REH cell (cell line): ENCODE data around the genes PIK3AP1, MORN4 and SFRP5.

- PRO-cap, result bidirectional peak, plus-strand start at chr10:96721107, minus-strand start at chr10:96720514
Observed at GRCh38 chr10:96720345-96721308, at the start of gene PIK3AP1. Gene PIK3AP1 (minus strand): TSS chr10:96720514.

DNA sequence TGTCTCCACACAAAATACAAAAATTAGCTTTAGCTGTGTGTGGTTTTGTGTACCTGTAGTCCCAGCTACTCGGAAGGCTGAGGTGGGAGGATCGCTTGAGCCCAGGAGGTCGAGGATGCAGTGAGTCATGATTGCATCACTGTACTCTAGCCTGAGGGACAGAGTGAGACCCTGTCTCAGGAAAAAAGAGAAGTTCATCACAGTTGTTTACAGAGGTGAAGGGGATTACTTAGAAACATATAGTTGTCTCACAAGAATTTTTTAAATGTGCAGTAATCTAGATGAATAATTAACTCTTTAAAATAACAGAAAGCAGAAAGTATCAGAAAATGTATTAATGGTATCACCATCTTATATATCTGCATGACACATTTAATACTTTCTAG, 8.9 kb downstream of the LCOR start:
- PRO-cap, result no peak

- PRO-cap, result no peak
Observed at GRCh38 chr10:96935861-96936318, 103.8 kb downstream of the LCOR start.

- PRO-cap, result no peak
Observed at GRCh38 chr10:96982994-96983530, 151.0 kb downstream of the LCOR start.

DNA sequence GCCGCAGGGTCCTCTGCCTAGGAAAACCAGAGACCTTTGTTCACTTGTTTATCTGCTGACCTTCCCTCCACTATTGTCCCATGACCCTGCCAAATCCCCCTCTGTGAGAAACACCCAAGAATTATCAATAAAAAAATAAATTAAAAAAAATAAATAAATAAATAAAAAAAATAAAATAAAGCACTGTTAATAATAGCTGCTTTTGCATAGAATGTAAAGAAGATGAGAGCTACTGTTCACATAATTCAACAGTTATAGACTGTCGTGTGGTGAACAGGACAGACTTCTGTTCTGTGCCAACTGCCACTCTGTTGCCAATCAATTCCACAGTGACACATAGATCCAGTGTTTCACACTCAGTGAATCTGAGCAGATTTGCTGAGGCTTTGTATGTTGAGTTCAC, 15.0 kb downstream of the ARHGAP19 start:
- PRO-cap, result unidirectional peak, plus-strand start at position 251 of the sequence

DNA sequence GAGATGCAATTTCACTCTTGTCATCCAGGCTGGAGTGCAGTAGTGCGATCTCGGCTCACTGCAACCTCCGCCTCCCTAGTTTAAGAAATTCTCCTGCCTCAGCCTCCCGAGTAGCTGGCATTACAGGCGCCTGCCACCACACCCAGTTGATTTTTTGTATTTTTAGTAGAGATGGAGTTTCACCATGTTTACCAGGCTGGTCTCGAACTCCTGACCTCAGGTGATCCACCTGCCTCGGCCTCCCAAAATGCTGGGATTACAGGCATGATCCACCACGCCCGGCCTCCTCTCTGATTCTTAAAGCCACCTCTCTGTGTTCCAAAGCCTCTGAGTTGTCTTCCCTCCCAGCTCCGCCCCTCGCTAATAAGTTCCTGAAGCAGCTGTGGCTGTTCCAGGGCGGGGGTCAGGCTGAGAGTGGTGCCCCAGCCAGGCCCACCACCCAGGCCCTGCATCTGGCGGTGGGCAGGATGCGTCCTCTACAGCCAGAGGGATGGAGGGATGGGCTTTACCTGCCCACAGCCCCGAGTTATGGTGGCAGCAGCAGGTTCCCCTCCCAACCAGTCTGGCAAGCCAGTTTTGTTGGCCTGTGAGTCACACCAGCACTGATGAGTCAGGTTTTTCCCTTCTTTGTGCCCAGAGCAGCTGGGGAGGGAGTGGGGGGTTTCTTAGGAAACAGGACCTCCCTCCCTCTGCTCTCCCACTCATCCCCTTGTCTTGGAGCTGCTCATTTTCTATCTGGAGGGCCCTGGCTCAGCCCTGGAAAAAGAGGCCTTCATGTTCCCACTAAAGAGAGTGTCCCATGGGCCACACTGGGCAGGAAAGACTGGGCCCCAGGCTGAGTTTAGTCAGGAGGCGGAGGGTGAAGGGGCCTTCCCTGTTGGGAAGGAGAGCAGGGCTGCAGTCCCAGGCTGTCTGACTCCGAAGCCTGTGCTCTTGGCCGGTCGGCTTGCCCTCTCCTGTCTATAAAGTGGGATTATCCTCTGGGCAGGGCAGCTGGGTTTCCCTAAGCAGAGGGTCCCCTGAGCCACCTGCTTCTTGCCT, 30.5 kb upstream of the ANKRD2 start:
- PRO-cap, result no peak

DNA sequence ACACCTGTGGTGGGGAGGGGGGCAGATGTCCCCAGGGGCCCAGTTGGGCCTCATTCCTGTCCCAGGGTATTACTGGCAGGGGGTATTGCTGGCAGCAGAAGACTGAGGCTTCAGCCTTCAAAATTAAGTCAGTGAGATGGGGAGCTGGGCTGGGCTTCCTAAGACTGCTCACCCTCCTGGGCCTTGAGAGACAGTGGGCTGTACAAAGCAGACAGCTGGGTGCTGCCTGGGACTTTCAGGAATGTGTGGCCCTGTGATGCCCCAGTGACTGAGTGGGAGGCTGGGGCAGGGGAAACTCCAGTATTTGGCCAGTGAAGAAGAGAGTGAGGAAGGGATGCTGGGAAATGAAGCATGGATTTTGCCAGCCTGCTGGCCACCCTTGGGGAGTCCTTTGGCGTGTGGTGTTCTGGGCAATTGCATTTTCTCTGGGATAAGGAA, 396 bp downstream of the ANKRD2 start:
- PRO-cap, result no peak

- PRO-cap, result no peak
Observed at GRCh38 chr10:97633369-97633891, at the start of gene MORN4. Gene MORN4 (minus strand): TSS chr10:97633500.

- PRO-cap, result no peak
Observed at GRCh38 chr10:97650573-97651321, 10.3 kb downstream of the PI4K2A start.

GRCh38 chr10:97707299-97707597, 6.3 kb upstream of the MARVELD1 start:
- PRO-cap, result no peak

GRCh38 chr10:97712045-97712646, 1.4 kb upstream of the MARVELD1 start:
- PRO-cap, result no peak

DNA sequence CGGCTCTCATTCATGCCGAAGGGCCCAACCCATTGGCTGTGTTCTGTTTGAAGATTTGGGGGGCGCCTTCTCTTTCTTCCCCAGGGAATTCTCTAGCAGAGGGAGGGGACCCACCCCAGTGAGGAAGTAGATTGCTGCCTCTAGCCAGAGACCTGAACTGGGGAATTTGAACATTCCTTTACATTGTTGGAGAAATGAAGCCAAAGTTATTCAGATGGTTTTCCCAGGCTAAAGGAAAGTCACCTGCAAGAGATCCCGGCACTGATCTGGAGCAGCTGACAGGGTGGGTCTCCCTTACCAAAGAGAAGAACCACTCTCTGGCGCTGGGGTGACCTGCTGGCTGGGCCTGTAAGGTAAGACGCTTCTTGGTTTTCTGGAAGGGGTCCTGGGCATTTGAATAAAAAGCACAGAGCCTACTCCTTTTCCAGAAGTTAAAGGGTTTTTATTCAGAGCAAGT, 2.1 kb downstream of the MARVELD1 start:
- PRO-cap, result no peak

DNA sequence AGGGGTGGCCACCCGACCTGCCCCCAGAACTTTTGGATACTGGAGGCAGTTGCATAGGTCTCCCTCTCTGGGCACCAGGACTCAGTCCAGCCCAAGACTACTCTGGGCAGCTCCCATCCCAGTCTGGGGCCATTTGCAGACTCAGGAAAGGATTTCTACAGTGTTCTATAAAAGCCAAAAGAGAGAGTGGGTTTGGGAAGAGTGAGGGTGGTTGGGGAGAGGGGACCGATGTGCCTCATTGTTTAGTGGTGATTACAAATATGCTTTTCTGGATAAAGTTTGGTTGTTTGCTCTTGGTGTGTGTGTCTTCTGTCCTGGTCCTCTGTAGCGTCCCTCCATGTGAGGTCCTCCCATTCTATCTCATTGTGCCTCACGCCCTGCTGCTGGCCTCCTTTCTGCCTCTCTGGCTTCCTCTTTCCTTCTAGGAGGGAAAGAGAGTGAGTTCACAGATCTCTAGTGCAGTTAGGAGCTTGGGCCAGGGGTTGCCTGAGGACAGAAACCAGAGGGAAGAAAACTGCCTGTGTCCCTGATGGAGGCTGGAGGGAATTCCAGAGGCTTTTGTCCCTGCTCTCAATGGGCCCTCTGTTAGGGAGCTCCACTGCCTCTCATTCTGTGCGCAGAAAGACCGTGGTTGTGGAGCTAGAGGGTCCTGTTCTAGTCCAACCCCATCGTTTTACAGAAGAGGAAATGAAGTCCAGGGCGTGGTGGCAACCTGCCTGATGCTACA, 4.5 kb downstream of the MARVELD1 start:
- PRO-cap, result no peak

- PRO-cap, result no peak
Observed at GRCh38 chr10:97761448-97761927, 10.3 kb downstream of the SFRP5 start.

- PRO-cap, result no peak
Observed at GRCh38 chr10:97771906-97772383, at the start of gene SFRP5. Gene SFRP5 (minus strand): TSS chr10:97771999.

DNA sequence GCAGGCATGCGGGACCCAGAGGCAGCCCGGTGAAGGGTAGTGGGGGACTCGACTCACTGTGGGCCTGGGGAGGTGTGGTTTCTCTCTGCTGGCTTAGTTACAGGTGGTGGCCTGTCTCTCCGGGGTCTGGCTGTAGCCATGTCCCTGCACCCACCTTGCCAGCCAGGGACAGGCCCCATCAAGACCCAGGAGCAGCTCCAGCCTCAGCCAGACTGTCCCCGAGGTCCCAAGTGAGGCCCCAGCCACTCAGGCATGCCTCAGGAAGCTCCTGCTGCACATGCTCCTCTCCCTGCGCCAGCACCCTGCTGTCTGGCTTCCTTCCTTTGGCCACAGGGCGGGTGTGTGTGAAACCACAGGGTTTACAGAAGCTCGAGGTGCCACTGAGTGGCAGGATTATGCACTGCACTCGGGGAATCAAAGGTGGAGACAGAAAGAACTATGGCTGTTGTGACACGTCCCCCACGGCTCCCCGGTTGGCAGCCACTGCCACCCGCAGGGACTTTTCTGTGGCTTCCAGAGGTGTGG, 19.7 kb downstream of the GOLGA7B start:
- PRO-cap, result unidirectional peak, minus-strand start at position 232 of the sequence; unidirectional peak, minus-strand start at position 311 of the sequence

- PRO-cap, result bidirectional peak, plus-strand start at chr10:98168409, minus-strand start at chr10:98168344; bidirectional peak, plus-strand start at chr10:98169075, minus-strand start at chr10:98168864
Observed at GRCh38 chr10:98168163-98169333, 34.1 kb downstream of the R3HCC1L start.

DNA sequence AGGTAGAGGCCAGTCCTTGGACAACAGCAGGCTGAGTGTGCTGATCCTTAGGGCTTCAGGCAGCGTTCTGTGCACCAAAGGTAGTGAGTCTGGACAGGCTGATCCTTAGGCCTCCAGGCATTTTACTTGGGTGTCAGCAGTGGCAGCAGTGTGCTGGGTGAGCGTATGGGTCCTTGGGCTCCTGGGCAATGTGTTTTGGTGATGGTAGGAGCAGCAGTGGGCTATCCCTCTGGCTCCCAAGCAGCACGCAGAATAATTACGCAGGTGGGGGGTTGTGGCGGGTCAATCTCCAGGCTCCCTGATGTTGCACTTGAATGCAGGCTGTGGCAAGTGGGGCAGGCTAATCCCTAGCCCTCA, 44.3 kb downstream of the LOXL4 start:
- PRO-cap, result no peak

DNA sequence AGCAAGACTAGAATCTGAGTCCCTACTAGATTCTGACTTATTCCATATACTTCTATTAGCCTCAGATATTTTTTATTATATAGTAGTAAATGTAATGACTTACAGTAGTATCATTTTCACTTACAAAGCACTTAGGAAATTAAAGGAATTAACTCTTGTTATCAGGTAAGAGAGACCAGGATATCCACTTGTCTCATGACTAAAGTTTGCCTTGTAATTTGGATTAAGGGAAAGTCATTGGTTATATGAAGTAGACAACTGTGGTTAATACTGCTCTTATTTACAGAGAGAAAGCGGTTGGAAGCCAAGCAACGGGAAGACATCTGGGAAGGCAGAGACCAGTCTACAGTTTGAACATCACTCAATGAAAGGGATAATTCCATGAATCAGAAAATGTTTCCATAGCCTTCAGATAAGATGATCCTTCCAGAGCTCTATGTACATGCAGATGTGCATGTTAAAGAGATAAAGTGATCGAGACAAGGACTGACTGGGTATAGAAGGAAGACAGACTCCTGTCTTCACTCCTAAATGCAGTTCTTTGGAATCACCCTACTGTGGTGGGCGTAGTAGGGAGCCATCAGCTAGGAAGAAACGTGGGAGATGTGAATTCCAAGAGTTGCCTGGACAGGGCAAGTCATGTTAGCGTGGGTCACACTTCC, 24.1 kb downstream of the LOXL4 start:
- PRO-cap, result no peak

DNA sequence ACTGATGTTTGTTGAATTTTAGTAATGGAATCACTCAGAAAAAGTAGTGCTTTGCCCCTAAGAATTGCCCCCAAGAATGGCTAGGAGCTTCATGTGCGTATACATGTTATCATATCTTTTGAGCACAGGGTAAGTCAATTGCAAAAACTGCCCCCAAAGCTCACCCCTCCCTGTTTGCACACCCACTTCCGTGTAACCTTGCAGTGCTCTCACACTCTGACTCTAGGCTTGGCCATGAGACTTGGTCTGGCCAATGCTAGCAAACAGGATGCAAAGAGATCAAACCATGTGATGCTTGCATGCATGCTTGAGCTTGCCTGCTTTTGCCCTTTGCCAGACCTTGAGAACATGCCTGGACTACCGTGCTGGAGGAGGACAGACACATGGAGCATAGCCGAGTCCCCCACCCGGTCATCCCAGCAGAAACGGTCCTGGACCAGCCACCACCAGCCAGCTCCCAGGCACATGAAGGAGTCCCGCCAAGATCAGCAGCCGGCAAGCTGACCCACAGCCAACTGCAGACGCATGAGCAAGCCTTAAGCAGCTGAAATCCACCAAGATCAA, 23.5 kb downstream of the PYROXD2 start:
- PRO-cap, result no peak